ENCODE results near the gene NELL2.

DNA sequence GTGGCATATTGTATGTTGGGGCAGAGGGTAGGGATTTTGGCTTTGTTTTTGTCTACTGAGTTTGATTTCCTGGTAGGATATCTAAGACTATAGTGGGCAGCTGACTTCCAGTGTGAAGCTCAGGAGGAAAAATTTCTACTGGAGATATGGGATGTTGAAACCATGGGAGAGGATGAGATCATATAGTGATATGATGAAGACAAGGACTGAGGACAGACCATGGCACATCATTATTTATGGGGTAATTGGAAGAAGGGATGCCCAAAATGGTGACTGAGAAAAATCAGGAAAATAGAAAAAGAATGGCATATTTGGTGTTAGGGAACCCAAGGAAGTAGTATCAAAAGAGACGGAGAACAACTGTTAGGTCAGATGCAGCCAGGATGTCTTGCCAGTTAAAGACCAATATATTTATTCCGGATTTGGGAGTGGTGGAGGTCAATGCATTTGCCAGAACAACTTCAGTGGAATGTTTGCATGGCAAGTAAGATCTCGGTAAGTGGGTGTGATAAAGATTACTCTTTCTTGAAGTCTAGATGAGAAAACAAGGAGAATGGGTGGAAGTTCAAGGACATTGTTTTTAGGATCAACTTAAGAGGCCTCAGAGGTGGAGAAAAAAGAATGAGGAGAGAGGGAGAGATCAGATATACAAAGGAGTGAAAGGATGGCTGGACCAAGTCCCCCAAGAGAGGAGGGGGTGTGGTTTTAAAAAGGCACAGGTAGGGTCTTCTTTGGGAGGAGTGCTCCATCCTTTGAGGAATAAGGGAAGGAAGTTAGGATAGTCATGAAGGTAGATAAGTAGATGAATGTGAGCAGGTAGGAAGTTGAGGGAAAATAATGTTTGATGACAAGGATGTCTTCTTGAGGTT lies 100.7 kb downstream of the TMEM117 start:
- RRBS: no CpG with 5 or more reads among the region's 3 CpGs

GRCh38 chr12:43954876-43955377 lies 119.0 kb downstream of the TMEM117 start:
- RRBS: no CpG with 5 or more reads among the region's 6 CpGs

GRCh38 chr12:44875921-44876648 lies at the start of gene NELL2:
TSS of gene NELL2 (minus strand) at chr12:44876315.
- RRBS: 5% methylated on average over 29 of the region's 61 CpGs

DNA sequence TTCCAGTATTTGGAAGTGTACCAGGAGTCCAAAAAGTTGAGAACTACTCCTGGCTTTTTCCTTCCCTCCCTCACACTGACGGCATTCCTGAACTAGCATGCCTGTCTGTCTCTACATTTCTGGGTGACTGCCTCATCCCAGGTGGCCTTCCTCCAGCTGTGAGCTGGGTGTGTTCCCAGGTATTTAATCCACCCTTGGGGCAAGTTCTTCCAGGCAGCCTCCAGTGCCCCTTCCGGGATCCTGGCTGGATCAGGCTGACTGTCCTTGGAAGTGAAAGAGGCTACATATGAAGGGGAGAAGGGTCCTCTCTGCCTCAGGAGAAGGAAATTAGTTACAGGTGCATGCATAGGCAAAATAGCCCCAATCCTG lies 19.8 kb downstream of the ANO6 start:
- RRBS: no CpG with 5 or more reads among the region's 2 CpGs

DNA sequence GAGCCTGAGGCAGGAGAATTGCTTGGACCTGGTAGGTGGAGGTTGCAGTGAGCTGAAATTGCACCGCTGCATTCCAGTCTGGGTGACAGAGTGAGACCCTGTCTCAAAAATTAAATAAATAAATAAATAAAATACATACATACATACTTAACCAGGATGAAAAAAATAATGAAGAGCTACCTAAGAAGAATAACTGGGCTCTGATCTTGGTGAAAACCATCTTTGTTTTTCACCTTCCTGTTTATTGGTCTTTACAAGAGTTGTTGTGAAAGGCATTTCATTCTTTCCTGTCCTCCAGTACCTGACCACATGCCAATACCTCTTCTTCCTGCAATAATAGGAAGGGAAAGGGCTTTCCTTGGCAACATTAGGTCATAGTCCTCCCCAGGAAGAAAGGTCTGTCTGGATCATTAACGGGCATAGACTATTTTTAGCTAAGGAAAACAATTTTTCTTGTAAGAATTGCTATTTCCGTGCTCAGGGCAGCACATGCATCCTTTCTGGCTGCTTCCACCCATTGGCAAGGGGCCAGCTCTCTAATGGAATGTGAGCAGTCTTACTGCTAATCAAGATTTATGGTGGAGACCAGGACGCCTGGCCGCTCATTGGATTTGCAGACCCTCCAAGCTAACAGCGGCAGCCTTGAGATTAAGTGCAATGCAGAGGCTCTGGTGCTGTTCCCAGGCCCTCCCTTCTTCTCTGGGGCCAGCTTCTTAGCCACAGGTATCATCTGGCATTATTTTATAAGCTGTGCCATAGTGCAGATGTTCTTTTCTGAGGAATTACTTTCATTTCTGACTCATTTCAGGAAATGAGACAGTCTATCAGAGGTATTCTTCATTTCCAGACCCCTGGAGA lies 52.7 kb downstream of the ANO6 start:
- RRBS: no CpG with 5 or more reads among the region's 6 CpGs

DNA sequence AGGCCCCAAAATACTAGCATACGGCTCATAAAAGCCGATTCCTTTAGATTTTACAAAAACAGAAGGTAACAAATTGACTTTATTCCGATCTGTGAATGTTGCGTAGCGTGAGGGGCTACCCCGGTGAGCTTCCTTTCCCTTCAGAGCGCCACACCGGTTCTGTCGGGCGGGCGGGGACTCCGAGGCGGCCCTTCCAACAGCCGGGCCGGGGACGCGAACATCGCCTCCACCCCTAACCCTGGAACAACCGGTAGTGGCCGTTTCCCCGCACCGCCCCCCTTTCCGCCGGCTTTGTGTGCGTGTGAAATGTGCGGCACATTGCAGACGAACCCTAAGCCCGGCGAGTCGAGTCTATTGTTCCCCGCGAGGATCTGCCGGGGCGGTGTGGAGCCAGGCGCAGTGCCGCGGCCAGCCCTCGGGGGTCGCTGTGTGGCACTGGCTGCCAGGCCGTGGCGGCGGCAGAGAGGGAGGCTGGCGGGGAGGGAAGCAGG lies 857 bp upstream of the ARID2 start:
- RRBS: 2% methylated on average over 21 of the region's 43 CpGs

DNA sequence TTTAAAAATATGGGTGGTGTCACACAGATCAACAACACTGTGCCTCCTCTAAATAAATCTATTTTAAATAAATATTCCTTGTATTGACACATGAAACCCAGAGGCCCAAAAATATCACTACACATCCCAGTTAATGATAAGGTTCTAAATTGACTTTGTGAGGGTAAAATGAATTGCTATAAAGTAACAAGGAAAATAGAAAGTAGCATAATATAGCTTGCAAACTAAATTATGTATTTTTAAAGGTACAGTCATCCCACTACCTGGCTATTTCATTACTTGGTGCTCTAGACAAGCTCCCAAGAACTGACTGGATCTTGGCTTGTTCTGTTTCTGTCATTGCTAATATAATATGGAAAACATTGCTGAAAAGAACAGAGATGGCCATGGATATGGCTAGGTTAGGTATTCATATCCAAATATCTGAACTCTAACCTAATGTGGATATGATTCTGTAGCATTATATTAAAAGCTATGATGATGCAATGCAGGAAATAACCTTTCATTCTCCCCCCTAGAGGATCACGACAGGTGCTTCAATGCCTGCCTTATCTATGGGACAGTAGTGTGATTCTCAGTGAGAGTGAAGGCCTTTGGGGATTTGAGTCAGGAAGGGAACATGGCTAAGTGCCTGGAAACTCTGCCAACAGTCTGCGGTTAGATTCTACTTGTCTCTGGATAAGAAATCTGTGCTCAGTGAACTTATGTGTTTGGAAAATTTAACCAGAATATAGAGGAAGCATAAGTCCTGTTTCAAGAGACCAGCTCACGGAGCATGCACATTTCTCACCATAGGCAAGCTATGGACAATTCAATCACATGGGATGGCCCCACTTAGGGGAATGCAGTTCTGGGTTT lies 82.0 kb downstream of the SLC38A1 start:
- RRBS: no CpG with 5 or more reads among the region's 3 CpGs

- RRBS: no CpG with 5 or more reads among the region's 1 CpG
Measured at GRCh38 chr12:46200046-46200394, 68.8 kb downstream of the SLC38A1 start.

DNA sequence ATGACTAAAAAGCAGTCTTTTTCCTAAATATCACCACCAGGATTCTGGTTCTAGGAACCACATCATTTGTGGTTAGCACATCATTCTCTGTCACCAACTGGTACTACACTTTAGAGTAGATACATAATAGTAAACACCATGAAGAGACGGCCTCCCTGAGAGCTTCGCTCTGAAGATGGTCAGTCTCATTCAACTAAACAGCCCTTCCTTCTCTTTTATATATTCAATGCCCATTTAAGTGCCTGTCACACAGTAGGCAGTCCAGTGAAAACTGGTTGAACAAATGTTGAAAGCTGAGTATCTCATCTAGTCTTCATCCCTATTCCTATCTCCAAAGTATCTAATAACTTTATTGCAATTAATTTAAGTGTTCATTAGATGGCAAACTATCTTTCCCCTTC lies 10.9 kb downstream of the SLC38A2 start:
- RRBS: no CpG with 5 or more reads among the region's 2 CpGs

- RRBS: no CpG with 5 or more reads among the region's 11 CpGs
Measured at GRCh38 chr12:46363702-46364777, 8.5 kb downstream of the SLC38A2 start.

DNA sequence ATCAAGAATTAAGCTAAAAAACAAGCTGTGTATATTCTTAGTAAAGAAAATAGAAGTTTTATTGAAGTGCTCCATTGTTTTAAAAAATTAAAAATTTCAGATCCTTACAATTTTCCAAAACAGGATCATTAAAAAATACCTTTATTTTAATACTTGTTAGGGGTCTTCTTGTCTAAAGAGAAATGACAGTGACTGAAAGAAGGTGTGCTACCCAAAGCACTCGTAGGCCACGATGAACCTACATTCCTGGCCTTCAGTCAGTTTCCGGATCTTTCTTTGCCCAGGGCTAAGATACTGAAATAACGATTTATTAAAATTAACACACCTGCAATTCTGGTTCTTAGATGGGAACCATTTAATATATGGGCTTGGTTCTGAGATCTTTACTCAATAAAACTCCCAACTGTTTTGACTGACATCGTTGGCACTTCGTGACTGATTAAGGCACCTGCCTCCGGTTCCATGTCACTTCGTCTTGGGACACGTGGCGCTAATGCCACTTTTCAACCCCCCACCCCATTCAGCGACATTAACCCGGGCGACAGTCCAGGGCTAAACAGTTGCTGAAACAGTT lies 9.6 kb upstream of the SLC38A2 start:
- RRBS: 94% methylated on average over 6 of the region's 13 CpGs

- RRBS: no CpG with 5 or more reads among the region's 7 CpGs
Measured at GRCh38 chr12:46473414-46474048, 101.0 kb upstream of the SLC38A2 start.

DNA sequence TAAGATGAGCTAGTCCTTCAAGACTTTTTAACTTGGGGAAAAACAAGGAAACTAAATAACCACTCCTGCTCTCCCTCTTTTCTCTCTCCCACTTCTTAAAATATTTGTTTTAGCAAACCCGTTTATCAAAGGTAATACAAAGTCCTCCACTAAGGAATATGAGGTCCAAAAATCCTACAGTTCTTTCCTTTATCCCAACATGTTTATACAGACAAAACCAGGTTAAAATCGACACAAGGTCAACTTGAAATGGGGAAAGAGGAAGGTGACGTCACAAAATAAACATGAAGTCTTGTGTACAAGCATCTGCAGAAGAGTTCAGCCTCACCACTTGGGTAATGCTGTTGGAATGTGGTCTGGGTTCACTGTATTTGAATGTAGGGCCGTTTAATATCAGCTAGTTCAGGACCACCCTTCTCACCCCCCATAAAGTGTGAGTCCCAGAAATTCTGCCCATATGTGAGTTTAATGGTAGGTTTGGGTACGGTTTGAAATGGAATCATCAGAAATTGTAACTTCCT lies 119.9 kb upstream of the SLC38A2 start:
- RRBS: no CpG with 5 or more reads among the region's 5 CpGs

GRCh38 chr12:46585765-46586297 lies 213.3 kb upstream of the SLC38A2 start:
- RRBS: no CpG with 5 or more reads among the region's 6 CpGs

GRCh38 chr12:46640001-46640512 lies 185.7 kb downstream of the SLC38A4 start:
- RRBS: no CpG with 5 or more reads among the region's 3 CpGs

- RRBS: no CpG with 5 or more reads among the region's 2 CpGs
Measured at GRCh38 chr12:47004621-47005153, 74.7 kb upstream of the PCED1B start.

- RRBS: no CpG with 5 or more reads among the region's 6 CpGs
Measured at GRCh38 chr12:47081124-47081644, 1.4 kb upstream of the AMIGO2 start.

- RRBS: no CpG with 5 or more reads among the region's 6 CpGs
Measured at GRCh38 chr12:47085677-47086491, 6.1 kb upstream of the AMIGO2 start.

DNA sequence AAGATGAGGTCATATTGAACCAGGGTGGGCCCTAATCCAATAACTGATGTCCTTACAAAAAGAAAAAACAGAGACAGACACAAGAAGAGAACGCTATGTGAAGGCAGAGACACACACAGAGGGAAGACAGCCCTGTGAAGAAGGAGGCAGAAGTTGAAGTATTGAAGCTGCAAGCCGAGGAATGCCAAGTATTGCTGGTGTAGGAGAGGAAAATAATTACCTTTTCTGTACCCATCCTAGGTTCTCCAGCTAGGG lies 105.4 kb upstream of the AMIGO2 start:
- RRBS: no CpG with 5 or more reads among the region's 2 CpGs